LNCaP clone FGC (cell line): ENCODE measurements around the genes OR10G6, OR8G1, EI24 and ACRV1.

DNA sequence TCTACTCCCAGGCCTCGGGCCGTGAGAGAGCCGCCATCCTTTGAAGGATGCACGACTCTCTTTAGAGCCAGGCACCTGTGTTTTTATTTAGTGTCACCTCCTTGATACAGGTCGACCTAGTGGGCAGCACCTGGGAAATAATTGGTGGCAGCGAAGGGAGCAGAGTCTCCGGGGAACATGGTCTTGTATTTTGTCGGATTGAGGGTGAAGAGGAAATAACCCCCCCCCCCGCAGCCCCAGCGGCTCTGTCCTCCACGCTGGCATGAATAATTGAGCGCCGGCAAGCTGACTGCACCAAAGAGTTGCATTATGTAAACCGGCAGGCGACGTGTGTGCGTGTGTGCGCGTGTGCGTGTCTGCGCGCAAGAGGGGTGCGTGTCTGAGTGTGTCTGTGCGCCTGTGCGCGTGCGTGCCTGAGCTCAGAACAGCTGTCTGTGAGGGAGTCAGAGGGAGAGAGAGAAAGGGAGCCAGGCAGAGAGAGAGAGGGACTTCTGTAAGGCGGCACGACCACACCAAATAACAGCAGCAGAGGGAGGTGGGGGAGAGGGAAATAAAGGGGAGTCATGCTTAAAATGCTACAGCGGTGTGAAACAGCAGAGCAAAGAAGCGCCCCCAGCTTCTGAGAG is 94.5 kb downstream of the SCN3B start:
- RRBS, 2 experiments, result 53 to 60% methylated on average over 5 of the region's 31 CpGs

- RRBS, 2 experiments, result no CpG with 5 or more reads among the region's 2 CpGs
Observed at GRCh38 chr11:123994986-123995600, at the start of gene OR10G6. Gene OR10G6, minus strand, starts transcription at chr11:123995161.

- RRBS, 2 experiments, result no CpG with 5 or more reads among the region's 2 CpGs
Observed at GRCh38 chr11:124240979-124241387, at the start of gene OR8G1. Gene OR8G1, plus strand, starts transcription at chr11:124241095.

DNA sequence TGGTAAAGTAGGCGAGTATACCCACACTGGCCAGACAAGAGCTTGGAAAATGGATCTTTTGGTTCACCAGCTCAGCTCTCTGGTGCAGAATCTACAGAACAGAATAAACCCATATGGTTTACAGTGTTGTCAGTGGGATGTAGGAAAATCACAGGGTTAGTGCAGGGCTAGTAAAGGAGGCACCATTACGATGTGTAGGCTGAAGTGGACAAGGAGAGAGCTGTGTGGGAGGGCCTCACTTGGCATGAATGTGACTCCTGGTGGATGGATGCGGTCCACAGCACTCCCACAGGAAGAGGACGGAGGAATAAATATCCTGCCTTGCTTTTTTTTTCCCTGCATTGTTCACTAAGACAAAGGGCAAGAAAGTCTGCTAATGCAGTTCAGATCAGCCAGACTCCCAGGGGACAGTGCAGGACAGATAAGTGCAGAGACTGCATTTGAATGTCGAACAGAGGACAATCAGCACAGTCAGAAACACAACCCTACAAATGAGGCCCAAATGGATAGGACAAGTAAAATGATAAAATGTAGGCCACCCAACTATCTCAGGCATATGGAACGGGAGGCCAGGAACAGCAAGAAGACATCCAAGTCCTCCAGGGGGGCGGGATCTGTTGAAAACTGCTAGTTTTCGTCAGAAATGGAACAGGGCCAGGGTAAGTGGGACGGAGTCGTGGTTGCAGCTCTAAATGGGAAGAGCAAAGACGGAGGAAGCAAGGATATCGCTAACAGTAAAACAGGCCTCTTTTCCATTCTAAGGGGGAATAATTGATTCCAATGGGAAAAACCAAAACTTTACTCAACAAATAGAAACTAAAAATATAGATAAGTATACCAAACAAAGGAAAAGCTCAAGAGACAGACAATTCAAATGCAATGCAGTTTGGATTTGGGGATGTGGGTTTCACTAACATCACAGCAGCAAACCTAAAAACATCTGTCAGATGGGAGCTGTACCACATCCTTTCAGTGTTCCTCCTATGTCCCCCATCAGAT is 25.2 kb upstream of the OR8B8 start:
- RRBS, 2 experiments, result no CpG with 5 or more reads among the region's 12 CpGs

DNA sequence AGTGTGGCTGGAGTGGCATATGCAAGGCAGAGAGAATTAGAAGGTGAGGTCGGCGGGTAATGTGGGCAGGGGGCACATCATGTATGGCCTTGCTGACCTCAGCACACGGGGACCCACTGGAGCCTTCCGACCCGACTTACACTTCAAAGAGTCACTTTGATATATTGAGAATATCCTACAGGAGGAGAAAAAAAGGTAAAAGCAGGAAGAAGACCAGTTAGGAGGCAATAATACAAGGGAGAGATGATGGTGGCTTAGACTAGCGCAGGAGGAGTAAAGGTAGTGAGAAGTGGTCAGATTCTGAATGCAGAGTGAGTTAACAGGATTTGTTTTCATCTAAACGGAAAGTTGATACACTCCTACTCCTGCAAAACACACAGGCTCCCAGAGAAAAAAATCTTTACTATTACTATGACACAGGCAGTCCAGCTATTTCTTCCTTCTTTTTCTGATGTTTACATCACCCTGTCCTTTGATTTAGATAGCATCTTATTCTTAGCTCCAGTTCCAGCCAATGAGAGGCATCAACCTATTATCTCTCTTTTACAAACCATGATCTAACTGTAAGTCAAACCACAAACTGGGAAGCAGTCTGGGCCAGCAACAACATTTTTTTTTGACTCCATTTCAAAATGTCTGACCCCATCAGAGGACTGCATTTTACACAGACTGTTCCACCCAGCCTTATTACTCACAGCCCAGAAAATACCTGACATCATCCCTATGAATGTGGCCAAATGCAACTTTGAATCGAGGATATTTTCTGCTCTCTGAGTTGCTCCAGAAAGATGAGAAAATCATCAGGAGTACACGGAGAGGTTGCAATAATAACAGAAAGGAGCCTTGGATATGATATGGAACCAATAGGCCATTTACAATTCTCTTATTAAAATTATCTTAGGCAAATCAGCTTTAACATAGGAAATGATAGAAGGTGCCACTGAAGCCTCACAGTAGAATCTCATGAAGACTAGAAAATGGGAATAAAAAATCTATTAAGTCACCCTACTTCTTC is 20.9 kb downstream of the TBRG1 start:
- RRBS, 2 experiments, result no CpG with 5 or more reads among the region's 9 CpGs

- RRBS, 2 experiments, result no CpG with 5 or more reads among the region's 2 CpGs
Observed at GRCh38 chr11:124657605-124657944, 16.0 kb downstream of the SIAE start.

GRCh38 chr11:124724858-124726041 is 14.5 kb upstream of the NRGN start:
- RRBS, 2 experiments, result no CpG with 5 or more reads among the region's 20 CpGs

- RRBS, 2 experiments, result 93% methylated on average over 2 of the region's 27 CpGs
Observed at GRCh38 chr11:124759428-124759851, 2.6 kb downstream of the ESAM start.

DNA sequence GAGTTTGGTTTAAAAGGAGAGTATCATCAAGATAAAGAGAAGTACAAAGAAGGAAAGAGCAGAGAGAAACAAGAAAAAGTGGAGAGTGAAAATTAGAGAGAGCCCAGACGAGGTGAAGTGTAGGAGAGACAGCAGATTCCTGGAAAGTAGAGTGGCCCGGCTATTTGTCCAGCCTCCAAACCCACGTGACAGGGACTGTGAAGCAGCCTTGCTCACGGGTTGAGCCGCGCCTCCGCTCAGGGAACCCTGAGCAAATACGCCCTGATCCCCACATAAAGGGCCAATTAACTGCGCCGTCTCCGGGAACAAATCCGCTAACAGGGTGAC is 2.2 kb upstream of the ROBO3 start:
- RRBS, 2 experiments, result 9 to 12% methylated on average over 2 of the region's 12 CpGs

- RRBS, 2 experiments, result 71 to 82% methylated on average over 8 to 9 of the region's 22 CpGs
Observed at GRCh38 chr11:124895142-124895980, 2.3 kb downstream of the ROBO4 start.

- RRBS, 2 experiments, result no CpG with 5 or more reads among the region's 2 CpGs
Observed at GRCh38 chr11:124898055-124898198, 262 bp upstream of the ROBO4 start.

DNA sequence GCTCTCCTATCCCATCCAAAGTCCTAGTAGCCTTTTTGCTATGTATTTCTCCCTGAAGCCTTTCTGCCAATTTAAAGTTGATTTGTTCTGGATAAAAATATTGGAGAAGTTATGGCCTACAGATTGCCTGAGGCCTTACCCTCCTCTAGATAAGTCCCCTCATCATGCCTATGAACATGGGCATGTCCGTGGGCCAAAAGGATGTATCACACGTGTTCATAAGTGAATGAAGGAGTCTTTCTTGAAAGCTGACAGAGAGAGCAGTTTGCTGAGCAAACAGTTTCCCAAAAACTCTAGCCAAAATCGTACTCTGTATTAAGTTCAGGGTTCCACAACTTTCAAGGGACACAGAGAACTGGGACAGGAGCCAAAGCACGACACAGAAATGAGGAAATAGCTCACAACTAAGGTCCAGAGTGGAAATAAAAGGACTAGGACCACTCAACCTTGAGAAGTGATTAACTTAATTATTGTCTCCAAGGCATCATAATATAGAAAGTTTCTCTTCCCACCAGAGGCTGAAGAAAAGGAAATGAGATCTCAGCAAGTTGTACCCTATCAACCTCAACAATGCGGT is 6.6 kb downstream of the HEPACAM start:
- RRBS, 2 experiments, result no CpG with 5 or more reads among the region's 5 CpGs

GRCh38 chr11:125256517-125257042 is 92.0 kb downstream of the PKNOX2 start:
- RRBS, 2 experiments, result no CpG with 5 or more reads among the region's 6 CpGs

- RRBS, 2 experiments, result no CpG with 5 or more reads among the region's 5 CpGs
Observed at GRCh38 chr11:125286536-125286796, 121.9 kb downstream of the PKNOX2 start.

GRCh38 chr11:125335034-125335586 is 161.0 kb downstream of the FEZ1 start:
- RRBS, 2 experiments, result no CpG with 5 or more reads among the region's 7 CpGs

DNA sequence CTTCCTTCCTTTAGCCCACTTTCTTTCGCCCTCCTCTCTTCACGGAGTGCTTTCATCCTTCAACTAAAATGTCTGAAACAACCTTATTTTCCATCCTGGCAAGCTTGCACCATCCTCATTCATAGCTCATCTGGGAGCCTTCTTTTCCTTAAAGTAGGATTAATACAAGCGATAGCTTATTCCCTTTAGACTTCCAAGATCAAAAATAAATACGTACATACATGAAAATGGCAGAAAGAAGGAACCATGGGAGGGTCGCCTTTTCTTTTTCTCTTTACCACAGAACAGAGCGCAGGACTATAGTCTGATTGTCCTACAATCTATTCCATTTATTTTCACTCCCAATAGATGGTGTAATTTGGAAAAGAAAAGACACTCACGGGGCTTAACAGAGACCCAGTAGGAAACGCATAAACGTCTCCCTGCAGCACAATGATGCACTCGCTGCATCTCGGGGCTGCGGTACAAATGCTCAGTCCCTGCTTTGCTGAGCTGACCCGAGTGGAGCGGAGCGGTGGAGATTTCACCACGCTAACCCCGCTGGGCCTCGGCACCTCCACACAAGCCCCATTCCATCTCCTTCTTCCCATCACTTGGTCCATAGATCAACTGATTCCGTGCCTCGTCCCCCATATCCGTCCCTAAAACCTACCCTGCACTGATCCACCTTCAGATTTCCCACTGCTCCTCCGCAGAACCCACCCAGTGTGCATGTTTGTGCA is 1.6 kb downstream of the FEZ1 start:
- RRBS, 2 experiments, result no CpG with 5 or more reads among the region's 22 CpGs

GRCh38 chr11:125569037-125570065 is at the start of gene EI24:
Gene EI24, plus strand, starts transcription at chr11:125569477.
- RRBS, 2 experiments, result 1 to 2% methylated on average over 38 of the region's 87 CpGs

DNA sequence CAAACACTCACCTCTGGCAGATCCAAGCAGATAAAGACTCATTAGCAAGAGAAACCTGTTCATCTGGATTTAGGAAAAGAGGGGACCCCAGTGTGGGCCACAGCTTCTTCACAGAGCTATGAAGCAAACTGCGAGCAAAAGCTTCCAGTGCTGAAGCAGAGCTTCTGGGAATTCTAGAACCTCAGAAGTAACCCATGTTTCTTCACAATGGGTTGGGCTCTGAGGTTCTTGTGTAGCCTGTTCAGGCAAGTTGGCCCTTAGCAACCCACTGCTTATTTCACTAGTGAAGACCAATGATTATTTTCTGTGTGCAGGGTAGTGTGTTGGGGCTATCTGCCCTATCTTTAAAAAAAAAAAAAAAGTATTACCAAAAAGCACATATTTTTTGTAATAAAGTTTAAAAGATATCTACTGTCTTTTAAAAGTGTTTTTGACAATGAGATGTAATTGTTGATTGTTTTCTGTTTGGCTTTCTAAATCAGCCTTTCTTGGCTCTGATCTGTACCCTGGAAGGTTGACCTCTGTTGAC is at the start of gene ACRV1:
ACRV1 (minus strand) TSS at position 130 of the 529 bp plus-strand sequence.
- RRBS, 2 experiments, result no CpG with 5 or more reads among the region's 1 CpG